Astrocyte (in vitro differentiated cells and primary cell): Measurements from ENCODE around the gene TIA1.

DNA sequence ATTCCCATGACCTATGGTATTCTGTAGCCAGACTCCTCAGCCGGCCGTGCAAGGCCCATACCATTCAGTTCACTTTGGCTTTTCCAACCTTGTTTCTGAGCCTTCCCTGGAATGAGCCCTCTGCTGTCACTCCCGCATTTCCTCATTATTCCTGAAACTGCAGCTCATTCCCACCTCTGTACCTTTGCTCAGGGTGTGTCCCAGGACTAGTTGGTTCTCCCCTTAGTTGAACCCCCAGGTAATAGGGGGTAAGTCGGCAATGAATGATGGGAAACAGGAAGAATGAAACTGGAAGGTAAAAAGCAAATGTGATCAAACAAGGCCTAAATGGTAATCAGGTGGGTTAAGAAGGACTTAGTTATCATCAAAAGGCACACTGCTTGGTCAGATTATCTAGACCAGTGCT is 37.8 kb downstream of the ANXA4 start:
- PRO-cap, result no peak
- RRBS, 2 experiments, result no CpG with 5 or more reads among the region's 4 CpGs

GRCh38 chr2:69810441-69810798 is 19.0 kb upstream of the GMCL1 start:
- PRO-cap, result no peak
- RRBS, 2 experiments, result no CpG with 5 or more reads among the region's 6 CpGs

- PRO-cap, result no peak
These were observed 11.0 kb upstream of the GMCL1 start for GRCh38 chr2:69818482-69818915.

- PRO-cap, result no peak
- RRBS, 2 experiments, result no CpG with 5 or more reads among the region's 2 CpGs
These were observed 15.4 kb downstream of the MXD1 start for GRCh38 chr2:69930044-69931068.

DNA sequence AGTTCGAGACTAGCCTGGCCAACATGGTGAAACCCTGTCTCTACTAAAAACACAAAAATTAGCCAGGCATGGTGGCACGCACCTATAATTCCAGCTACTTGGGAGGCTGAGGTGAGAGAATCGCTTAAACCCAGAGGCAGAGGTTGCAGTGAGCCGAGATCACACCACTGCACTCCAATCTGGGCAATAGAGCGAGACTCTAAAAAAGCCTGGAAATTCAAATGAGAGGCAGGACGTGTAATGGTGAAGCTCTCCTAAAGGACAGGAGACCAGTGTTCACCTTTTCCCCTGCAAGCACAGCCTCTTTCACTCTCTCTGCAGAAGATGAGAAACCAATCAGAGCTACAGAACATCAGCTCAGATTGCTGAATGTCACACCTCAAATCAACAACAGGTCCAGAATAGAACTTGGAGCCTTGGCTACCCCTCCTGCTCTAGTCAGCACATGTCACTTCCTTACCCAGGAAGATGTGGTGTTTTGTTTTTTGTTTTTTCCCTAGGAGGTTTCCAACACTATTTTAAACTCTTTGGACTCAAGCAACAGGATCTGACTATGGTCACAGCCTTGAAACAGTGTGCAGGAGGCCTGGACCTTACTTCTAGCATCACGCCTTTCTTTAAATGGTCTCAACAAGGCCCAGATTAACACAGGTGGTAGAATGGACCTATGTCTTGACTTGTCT is 41.4 kb upstream of the PCBP1 start:
- PRO-cap, result no peak
- RRBS, 2 experiments, result no CpG with 5 or more reads among the region's 7 CpGs

DNA sequence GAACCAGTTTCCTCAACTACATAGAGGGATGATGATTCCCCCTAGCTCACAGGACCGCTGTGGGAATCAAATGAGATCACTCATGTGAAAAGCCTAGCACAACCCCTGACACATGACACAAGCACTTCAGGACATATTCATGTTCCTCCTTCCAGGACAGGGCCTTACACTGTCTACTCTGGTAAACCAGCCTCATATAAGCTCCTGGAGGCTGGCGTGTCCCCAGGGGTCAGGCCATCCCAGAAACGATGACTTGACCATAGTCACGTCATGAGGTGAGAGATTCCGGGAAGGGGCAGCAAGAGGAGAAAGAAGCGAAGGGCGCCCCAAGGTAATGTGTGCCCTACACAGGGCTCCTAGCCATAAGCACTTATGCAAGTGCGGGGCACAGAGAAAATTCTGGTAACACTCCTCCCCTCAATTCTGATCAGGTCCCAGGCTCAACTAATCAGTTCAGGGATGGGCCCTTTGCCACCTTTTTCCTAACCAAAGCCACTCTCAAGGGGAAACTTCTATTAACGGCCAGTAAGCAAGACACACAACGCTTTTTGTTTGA is 49.4 kb downstream of the C2orf42 start:
- PRO-cap, result bidirectional peak, plus-strand start at position 225 of the sequence, minus-strand start at position 48 of the sequence
- RRBS, 2 experiments, result no CpG with 5 or more reads among the region's 10 CpGs

DNA sequence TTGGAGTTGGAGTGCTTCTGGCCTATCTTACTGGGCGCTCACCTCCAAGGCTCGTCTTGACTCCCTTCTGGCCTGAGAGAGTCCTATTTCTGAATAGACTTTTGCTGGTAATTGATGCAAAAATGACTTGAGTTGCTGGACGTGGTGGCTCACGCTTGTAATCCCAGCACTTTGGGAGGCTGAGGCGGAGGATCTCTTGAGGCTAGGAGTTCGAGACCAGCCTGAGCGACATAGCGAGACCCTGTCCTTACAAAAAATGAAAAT is 314 bp upstream of the C2orf42 start:
- PRO-cap, result no peak
- RRBS, 2 experiments, result no CpG with 5 or more reads among the region's 8 CpGs

- PRO-cap, result no peak
- RRBS, 2 experiments, result no CpG with 5 or more reads among the region's 3 CpGs
These were observed 14.6 kb downstream of the TIA1 start for GRCh38 chr2:70233904-70234219.

DNA sequence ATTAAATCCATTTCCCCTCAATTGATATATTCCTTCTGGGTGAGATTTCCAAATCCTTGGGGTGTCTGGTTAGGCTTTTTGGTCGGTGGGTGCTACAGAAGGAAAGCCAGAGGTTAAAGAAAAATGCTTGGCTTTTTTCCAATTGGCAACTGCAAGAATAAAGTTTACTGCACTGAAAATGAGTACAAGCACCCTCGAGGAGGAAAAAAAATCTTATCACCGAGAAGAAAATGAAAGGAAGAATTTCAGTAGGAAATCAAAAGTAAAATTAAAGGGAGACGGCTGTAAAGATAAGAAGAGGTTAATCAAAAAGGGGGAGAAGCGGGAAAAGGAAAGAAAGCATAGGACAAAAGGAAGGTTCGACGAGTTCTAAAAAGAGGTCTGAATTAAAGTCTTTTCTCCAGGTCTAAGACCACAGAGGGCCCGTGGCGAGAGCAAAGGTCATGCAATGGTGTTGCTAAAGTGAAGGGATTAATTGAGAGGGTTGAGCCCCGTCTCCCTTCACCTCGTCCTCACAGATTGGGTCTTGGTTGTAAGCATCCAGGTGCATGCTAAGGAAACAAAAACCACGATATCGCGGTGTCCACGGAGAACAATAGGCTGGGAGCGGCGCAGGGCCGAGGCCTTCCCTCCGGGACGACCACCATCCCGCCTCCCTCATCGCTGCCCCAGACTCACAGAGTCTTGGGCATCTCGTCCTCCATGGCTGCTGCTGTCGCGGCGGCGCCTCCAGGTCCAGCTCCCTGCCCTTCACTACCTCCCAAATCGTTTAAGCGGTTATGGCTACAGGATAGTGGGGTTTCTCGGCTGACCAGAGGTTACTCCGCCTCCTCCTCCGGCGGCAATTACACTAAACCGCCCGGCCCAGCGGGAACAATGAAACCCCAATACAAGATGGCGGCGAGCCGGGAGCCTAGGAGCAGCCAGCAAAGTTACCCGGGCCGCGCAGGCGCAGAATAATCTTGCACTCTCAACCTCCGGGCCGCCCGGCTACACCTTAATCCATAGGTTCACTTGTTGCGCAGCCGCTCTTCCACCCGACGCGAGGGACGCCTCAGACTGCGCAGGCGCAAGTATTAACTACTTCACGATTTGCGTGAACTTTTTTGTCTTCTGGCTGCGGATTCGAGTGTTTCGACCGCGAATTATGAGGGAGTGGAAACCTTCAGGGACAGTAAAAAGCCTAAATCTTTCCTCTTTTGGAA is at the start of gene TIA1:
Gene TIA1, minus strand, starts transcription at position 902 of the 1,205 bp plus-strand sequence.
- PRO-cap, result bidirectional peak, plus-strand start at position 677 of the sequence, minus-strand start at position 840 of the sequence
- RRBS, 2 experiments, result no CpG with 5 or more reads among the region's 61 CpGs

DNA sequence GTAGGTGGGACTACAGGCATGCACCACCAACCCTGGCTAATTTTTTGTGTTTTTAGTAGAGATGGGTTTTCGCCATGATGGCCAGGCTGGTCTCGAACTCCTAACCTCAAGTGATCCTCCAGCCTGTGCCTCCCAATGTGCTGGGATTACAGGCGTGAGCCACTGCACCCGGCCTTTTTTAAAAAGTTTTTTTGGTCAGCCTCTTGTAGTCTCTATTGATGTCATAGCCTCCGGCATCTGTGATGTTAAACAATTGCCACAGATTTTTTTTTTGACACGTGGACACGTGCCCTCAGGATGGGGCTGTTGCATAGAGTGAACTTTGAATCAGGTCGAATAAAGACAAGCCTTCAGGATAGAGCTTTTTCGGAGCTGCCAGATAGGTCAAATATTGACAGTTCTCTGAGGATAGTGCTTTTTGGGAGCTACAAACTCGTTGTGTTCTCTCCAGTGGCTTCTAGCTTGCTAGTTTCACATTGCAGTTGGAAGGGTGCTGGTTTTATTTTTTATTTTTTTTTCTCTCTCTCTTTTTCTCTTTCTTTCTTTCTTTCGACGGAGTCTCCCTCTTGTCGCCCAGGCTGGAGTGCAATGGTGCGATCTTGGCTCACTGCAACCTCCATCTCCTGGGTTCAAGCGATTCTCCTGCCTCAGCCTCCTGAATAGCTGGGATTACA is 11.7 kb downstream of the PCYOX1 start:
- PRO-cap, result no peak
- RRBS, 2 experiments, result 100% methylated on average over 2 of the region's 15 CpGs; no CpG with 5 or more reads in 1 of the 2 experiments

GRCh38 chr2:70279764-70280641 is 13.5 kb downstream of the SNRPG start:
- PRO-cap, result no peak
- RRBS, 2 experiments, result no CpG with 5 or more reads among the region's 9 CpGs

GRCh38 chr2:70483699-70484337 is 69.8 kb downstream of the TGFA start:
- PRO-cap, result no peak
- RRBS, 2 experiments, result no CpG with 5 or more reads among the region's 1 CpG

DNA sequence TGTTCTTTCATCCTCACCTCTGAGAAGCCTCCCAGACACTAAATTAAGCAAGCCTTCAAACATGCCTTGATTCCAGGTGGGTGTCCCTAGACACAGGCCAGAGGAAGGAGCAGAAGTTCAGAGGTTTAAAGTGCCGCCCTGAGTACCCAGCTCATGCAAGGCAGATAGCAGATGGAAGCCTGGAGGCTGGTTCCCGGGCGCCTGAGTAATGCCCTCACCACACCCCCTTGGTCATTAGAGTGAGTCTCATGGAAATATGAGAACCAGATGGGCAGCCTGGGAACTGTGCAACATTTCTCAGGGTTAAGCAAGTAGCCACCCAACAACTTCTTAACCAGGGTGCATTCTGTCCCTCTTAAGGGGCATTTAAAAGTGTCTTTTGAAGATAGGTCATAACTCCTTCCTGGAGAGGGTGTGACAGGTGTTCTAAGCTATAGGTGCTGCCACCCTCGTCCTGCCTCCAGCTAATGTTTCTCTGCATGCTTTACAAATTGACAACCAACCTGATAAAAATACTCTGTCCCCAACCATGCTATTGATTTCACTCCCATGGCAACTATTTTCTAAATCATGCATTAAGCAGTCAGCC is 44.0 kb downstream of the TGFA start:
- PRO-cap, result no peak
- RRBS, 2 experiments, result no CpG with 5 or more reads among the region's 4 CpGs

DNA sequence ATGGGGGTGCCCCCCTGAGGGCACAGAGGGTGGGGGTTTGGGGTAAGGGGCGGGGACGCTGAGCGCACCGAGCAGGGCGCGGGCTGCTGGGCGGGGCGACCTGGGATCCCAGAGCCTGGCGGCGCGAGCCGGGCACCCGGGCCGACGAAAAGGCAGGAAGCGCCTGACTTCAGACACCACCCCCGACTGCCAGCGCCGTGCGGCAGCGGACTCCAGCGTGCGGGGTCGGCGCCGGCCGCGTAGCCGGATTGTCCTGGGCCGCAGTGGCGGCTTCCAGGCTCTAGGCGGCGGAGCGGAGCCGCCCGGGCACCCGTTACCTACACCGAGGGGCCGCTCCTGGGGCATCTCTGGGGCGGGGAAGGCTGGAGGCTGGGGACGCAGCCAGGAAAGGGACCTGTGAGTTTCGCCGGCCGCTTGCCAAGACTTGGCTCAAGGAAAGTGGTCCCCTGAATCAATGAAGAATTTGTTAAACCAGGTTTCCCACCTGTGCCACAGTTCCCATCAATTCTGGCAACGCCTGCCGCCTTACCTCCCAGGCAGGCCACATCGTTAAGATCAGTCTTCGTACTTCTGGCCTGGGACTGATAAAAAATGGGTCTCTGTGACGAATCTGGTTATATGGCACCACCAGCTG is 524 bp upstream of the TGFA start:
- PRO-cap, result unidirectional peak, minus-strand start at position 212 of the sequence
- RRBS, 2 experiments, result 2% methylated on average over 8 to 25 of the region's 49 CpGs

- PRO-cap, result no peak
- RRBS, 2 experiments, result no CpG with 5 or more reads among the region's 7 CpGs
These were observed 607 bp upstream of the ADD2 start for GRCh38 chr2:70768570-70769044.

DNA sequence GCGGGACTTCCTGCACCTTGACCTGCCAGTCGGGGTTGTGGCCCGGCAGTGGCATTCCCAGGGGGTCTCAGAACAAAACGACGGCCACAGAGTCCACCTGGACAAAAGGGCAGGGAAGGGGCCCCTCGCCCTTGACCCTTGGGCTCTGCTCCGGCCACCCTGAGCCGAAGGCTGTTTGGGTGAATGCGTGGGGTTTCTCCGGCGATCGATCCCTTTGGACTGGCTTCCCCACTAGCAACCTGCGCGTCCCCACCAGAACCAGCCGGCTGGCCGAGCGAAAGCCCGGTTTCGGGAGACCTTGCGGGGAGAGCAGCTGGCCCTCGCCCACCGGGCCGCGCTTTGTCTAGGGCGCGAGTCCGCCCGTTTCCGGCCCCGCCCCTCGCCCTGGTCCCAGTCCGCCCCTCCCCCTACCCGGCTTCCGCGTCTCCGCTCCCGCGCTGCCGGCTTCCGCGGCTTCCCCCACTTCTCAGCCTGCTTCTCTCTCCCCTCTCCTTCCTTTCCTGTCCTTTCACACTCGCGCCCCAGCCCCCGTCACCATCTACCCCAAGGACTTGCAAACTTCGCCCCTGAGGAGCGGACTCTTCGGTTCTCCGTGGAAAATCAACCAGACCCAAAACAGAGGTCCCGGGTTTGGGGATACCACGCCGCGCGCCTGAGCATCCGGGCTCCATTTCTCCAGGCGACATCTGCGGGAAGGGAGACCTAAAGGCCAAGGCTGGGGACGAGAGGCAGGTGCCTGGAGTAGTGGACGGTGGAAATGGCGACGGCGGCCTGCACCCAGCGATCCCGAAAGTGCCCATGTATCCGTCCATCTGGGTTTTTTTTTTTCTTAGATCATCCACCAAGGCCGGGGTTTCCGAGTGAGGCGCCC is 12.7 kb upstream of the VAX2 start:
- PRO-cap, result no peak
- RRBS, 2 experiments, result 1 to 4% methylated on average over 27 to 28 of the region's 67 CpGs

DNA sequence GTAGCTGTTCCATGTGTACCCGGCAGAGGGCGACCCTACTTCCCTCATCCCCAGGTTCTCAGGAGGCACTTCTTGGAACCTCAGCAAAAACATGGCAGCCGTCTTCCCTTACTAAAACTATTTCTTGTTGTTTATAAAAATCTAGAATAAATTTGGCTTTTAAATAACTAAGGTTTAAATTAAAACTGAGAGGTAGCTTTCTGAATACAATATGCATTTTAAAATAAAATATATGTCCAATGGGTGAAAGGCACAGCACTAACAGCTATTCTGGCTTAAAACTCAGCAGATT is 29.5 kb downstream of the MCEE start:
- PRO-cap, result no peak
- RRBS, 2 experiments, result no CpG with 5 or more reads among the region's 3 CpGs

DNA sequence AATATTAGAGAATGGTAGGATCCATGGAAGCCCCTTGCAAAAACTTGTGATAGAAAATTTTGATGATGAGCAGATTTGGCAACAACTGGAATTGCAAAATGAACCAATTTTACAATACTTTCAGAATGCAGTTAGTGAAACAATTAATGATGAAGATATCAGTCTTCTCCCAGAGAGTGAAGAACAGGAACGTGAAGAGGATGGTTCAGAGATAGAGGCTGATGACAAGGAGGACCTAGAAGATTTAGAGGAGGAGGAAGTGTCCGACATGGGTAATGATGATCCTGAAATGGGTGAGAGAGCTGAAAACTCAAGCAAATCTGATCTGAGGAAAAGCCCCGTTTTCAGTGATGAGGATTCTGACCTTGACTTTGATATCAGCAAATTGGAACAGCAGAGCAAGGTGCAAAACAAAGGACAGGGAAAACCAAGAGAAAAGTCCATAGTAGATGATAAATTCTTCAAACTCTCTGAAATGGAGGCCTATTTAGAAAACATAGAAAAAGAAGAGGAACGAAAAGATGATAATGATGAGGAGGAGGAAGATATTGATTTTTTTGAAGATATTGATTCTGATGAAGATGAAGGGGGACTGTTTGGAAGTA is 2.6 kb downstream of the MPHOSPH10 start:
- PRO-cap, result no peak
- RRBS, 2 experiments, result no CpG with 5 or more reads among the region's 4 CpGs

DNA sequence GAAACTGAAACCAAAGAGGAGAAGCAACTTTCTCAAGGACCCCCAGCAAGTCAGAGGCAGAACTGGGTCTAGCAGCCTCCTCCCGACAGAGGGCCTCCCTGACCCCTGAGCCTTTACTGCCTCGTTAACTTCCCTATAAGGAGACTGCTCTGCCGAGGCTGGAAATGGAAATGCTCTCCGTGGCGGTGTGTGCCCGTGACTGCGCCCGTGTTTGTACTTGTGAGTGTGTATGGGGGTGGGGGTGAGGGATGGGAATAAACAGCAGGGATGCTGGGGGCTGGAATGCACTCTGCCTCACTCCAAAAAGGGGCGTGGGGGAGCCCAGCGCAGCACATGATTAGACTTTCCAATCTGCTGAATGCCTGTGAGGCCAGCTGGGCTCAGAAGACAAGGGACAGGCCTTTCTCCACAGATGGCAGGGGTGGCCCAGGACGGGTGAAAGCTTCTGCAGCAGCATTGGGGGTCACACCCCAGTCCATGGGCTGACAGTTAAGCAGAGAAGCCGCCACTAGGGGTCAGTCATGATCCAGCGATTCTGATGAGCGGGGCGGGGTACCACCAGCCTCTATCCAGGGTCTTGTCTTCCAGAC is 26.8 kb downstream of the MPHOSPH10 start:
- PRO-cap, result no peak
- RRBS, 2 experiments, result no CpG with 5 or more reads among the region's 15 CpGs

DNA sequence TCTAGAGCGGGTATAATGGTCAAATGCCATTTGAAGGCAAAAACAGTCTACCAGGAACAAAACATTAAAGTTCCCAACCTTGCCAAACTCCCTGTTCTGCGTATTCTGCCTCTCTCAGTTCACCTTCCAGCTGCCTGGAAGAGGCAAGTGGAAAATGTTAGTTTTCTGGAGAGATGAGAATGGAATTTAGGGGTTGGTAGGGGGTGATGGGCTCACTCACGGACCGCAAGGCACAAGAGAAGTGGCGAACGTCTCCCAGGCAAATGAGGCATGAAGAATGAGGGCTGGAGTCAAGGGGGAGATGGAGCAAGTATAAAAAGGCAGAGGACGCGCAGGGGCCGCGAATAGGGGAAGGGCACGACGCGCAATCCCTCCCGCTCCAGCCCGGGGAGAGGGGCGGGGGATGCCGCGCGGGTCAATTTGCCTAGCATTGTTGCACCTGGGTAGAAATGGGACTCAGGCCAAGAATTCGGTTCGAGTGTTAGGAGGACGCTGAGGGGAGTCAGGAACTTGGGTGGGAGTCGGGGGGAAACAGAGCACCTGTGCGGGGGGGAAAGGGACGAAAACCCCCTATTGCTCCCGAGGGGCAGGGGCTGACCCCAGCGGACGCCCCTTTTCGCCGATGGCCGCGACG is 655 bp downstream of the PAIP2B start:
- PRO-cap, result no peak
- RRBS, 2 experiments, result no CpG with 5 or more reads among the region's 33 CpGs